Astrocyte (in vitro differentiated cells and primary cell): ENCODE measurements around the gene MRC2.

DNA sequence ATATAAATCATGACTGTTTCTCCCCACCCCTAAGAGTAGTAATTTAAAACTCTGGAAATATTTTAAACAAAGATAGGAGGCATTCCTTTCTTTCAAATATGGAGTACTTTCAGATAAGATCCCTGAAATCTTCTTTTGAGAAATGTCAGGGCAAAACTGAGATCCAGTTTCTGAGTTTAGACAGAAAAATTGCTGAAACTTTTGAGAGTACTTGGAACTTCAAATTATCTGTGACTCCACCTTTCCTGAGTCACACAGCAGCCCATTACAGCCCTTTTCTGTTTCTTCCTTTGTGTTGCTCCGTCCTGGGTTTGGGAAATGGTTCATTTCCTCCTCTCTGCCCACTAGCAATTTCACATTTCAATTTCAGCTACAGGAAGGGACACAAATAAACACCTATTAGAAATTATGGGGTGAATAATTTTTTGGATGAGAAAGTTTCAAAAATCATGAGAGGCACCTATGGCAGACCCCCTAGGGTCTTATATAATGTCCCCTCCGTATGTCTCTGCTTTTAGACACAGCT, 28.8 kb upstream of the PPM1D start:
- PRO-cap, result no peak
- RRBS, 2 experiments, result no CpG with 5 or more reads among the region's 2 CpGs

GRCh38 chr17:61007845-61008454, 330.3 kb downstream of the BCAS3 start:
- PRO-cap, result no peak
- RRBS, 2 experiments, result no CpG with 5 or more reads among the region's 4 CpGs

GRCh38 chr17:61149666-61150515, 249.8 kb upstream of the TBX2 start:
- PRO-cap, result no peak
- RRBS, 2 experiments, result no CpG with 5 or more reads among the region's 5 CpGs

GRCh38 chr17:61239285-61239771, 160.3 kb upstream of the TBX2 start:
- PRO-cap, result no peak
- RRBS, 2 experiments, result no CpG with 5 or more reads among the region's 2 CpGs

DNA sequence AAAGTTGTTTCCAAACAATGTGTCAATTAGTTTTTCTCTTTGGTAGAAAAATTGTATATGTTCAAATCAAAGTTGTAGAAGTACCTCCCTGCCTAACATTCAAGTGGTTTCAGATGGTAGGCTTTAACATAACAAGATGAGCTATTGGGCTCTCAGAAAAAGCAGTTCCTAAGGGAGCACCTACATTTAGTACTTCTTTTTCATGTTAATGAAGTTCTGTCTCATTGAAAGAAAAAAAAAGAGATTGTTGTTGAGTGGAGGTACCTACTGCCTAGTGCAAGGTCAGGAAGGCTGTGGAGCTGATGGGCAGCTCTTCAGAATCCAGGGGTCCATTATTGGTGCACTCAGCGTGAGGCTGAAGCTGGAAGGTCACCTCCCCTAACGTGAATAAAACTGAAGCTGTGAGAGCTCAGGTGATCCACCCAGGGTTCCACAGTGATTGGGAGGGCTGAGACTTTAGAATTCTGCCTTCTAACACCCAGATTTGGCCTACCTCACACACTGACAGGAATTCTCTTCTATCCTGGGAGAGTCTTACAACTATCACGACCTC, 154.0 kb upstream of the TBX2 start:
- PRO-cap, result no peak
- RRBS, 2 experiments, result no CpG with 5 or more reads among the region's 3 CpGs

DNA sequence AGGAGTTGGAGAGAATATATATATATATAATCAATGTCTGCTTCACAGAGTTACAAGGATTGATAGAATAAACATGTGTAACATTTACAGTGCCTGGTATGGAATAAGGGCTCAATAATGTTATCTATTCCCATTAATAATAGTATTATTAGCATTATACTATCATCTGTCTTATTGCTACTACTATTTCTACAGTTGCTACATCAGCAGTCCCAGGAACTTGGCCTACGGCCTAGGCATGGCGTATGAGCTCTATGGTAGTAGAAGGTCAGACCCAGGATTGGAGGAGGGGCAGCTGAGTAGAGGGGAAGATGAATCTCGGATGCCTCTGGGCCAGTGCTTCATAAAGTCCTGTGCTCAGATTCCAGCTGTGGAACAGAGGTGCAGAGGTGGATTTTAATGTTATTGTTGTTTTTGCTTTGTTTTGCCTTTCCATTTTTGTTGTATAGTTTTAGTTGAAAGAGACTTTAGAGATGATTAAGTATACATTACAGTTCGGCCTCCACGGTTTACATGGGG, 146.2 kb upstream of the TBX2 start:
- PRO-cap, result no peak
- RRBS, 2 experiments, result no CpG with 5 or more reads among the region's 5 CpGs

DNA sequence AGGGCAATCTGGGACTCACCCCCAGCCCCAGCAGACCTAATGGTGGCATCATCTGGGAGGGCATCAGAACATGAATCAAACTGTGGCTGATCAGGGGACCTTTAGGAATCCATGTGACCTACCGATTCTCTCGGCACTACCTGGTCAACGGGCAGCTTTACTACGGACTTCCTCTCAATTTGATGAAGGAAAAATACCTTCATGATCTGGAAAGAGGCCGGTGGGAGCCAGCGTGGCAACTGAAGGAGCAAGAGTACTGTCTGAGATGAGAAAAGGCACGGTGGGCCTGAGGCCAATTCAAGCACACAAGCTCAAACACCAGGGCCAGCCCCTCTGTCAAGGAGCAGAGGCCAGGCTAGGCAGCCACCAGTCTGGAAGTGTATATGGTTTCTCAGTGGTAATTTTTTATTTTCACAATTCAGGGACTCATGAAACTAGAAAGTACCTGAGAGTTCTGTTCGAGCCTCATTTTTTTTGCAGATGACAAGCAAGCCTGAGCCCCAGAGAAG, 5.1 kb upstream of the TBX2 start:
- PRO-cap, result no peak
- RRBS, 2 experiments, result no CpG with 5 or more reads among the region's 8 CpGs

DNA sequence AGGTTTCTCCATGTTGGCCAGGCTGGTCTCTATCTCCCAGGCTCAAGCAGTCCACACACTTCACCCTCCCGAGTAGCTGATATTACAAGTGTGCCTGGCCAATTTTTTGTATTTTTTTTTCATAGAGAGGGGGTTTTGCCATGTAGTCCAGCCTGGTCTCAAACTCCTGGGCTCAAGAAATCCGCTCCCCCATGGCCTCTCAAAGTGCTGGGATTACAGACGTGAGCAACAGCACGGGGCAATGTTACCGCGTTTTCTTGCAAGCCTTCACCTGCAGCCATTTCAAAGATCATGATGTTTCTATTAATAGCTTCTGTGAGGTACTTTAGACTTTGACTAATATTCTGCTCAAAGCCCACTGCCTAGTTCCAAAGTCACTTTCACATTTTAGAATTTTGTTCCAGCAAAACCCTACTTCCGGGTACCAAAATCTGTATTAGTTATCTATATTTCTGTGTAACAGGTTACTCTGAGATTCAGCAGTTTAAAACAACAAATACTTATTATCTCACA, 12.0 kb upstream of the MED13 start:
- PRO-cap, result no peak
- RRBS, 2 experiments, result no CpG with 5 or more reads among the region's 7 CpGs

GRCh38 chr17:62165201-62165816, 100.2 kb upstream of the MED13 start:
- PRO-cap, result no peak
- RRBS, 2 experiments, result no CpG with 5 or more reads among the region's 3 CpGs

DNA sequence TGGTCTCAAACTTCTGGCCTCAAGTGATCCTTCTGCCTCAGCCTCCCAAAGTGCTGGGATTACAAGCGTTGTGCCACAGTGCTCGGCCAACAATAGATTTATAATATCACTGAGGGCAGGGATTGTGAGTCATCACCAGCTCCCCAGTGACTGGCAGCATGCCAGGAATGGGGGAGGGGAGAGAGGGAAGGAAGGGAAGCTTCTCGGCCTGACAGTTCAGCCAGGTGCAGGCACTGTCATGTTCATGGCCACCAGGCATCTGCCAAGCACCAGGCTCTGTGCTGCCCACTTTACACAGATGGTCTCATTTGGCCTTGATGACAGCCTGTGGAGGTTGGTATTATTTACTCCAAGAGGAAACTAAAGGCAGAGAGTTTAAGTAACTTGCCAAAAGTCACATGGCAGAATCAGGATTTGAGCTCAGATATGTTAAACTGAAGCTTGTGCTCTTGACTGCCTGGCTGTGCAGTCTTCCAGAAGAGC, 7.8 kb upstream of the TLK2 start:
- PRO-cap, result no peak
- RRBS, 2 experiments, result no CpG with 5 or more reads among the region's 3 CpGs

DNA sequence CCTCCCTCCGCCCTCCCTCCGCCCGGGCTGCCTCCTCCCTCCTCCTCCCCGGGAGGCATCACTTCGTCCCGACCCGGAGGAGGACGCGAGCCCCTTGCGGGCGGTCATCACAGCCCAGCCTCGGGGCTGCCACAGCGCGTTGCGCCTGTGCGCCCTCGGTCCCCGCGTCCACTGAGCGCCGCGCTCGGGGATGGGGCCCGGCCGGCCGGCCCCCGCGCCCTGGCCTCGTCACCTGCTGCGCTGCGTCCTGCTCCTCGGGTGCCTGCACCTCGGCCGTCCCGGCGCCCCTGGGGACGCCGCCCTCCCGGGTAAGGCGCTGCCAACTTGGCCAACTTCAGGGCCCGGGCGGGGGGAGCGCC, at the start of gene MRC2:
Gene MRC2, plus strand, starts transcription at position 58 of the 359 bp plus-strand sequence.
- PRO-cap, result bidirectional peak, plus-strand start at position 61 of the sequence, minus-strand start at position 173 of the sequence
- RRBS, 2 experiments, result under 1 to 2% methylated on average over 11 to 22 of the region's 43 CpGs

DNA sequence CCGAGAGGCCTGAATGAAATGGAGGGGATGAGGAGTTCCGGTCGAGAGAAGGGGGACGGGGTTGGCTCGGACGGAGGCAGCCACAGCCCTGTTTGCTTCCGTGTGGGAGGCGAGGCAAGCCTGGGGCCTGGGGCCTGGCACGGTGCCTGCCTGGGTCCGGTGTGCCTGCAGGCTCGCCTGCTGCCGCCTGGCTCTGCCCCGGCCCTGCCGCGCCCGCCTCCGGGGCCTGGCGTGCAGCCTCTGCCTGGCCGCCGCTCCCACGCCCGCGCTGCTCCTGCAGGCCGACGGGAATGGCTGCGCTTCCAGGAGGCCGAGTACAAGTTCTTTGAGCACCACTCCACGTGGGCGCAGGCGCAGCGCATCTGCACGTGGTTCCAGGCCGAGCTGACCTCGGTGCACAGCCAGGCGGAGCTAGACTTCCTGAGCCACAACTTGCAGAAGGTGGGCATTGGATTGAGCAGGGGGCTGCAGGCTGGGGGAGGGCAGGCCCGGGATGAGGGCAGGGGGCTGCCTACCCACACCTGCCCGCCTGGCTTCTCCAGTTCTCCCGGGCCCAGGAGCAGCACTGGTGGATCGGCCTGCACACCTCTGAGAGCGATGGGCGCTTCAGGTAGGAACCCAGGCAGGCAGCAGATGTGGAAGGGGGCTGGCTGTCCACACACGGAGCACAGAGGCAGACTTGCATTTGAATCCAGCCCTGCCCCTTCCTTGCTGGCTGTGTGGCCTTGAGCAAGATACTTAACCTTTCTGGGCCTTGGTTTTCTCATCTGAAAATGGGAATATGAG, 53.2 kb downstream of the MRC2 start:
- PRO-cap, result no peak
- RRBS, 2 experiments, result 66 to 67% methylated on average over 7 to 13 of the region's 42 CpGs

DNA sequence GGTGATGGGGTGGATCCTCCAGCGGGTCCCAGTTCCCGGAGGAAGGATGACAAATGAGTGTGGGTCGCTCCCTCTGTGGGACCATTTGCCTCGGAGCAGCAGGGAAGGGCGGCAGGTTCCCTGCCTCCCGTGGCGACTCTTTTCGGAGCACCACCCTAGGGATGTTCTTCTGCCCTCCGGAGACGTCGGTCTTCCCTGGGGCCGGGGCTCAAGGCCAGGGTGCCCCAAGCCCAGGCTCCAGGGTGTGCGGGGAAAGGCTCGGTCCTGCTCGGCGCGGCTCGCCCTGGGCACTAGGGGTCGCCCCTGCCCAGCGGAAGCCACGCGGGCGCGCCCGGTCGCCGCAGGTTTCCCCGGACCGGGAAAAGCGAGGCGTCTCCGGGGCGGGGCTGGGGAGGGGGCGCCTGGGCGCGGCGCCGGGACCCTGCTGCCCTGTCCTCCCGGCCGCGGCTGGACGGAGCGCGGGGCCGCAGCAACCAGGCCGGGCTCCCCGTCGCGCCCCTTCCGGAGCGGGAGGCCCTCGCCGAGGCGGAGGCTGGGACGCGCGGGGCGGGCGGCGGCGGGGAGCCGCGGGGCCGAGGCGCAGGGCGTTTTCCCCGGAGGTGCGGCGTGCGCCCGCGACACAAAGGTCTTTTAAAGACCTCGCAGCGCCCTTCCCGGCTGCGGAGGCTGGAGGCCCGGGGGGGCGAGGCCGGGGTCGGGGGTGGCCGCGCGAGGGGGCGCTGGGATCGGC, 76.3 kb downstream of the MRC2 start:
- PRO-cap, result no peak
- RRBS, 2 experiments, result 2 to 3% methylated on average over 41 of the region's 85 CpGs

DNA sequence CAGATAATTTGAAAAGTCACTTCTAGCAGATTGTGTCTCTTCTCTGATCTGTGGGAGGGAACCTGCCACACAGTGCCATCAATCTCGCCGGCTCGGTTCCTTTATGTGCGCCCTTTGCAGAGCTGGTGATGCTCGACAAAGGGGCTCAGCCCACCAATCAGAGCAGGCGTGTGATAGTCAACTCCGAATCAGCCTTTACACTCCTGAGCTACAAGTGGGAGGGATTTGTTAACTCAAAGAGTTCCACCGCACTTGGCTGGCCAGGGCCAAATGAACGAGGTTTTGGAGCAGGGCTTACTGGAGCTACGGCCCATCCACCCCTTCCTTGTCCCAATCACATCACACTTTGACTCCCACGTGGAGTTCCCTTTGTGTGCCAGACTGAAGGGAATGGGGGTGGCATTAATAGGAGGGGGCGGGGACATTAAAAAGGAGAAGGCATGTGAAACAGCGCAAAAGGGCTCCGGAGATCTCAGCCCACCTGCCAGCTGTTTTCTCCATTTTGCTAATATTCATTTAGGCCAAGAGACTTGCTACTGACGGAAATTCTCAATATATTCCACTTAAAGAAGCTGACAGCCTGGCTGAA, 86.0 kb downstream of the MRC2 start:
- PRO-cap, result no peak
- RRBS, 2 experiments, result no CpG with 5 or more reads among the region's 15 CpGs

DNA sequence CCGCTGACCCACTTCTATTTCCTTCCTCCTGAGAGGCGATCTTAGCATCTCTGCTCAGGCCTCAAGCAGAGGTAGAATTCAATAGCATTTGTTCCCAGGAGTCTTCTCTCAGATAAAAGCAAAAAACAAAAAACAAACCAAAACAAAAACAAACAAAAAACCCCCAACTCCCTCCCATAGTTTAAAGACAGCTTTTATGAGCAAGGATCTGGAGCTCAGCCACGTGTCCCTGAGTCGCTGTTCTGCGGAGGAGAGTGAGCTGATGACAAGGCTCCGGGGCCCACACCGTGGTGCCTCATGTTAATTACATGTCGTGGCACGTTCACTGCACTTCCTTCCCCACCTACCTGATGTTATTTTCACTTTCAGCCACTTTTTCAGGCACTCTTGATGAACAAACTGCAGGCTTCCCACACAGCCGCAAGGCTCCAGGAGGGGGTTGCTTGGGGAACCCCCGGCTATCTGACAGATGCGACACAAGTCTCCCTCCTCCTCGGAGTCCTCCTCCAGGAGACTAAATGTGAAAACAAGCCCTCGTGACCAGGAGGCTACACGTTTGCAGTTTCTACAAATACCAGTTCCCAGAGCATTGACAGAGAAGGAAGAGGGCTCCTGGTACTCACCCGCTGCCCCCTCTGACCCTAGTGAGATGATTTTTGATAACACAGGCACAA, 83.4 kb downstream of the MARCHF10 start:
- PRO-cap, result no peak
- RRBS, 2 experiments, result no CpG with 5 or more reads among the region's 16 CpGs

GRCh38 chr17:62965586-62966173, 355 bp upstream of the TANC2 start:
- PRO-cap, result bidirectional peak, plus-strand start at chr17:62966206, minus-strand start at chr17:62966089
- RRBS, 2 experiments, result 8 to 10% methylated on average over 4 of the region's 39 CpGs

DNA sequence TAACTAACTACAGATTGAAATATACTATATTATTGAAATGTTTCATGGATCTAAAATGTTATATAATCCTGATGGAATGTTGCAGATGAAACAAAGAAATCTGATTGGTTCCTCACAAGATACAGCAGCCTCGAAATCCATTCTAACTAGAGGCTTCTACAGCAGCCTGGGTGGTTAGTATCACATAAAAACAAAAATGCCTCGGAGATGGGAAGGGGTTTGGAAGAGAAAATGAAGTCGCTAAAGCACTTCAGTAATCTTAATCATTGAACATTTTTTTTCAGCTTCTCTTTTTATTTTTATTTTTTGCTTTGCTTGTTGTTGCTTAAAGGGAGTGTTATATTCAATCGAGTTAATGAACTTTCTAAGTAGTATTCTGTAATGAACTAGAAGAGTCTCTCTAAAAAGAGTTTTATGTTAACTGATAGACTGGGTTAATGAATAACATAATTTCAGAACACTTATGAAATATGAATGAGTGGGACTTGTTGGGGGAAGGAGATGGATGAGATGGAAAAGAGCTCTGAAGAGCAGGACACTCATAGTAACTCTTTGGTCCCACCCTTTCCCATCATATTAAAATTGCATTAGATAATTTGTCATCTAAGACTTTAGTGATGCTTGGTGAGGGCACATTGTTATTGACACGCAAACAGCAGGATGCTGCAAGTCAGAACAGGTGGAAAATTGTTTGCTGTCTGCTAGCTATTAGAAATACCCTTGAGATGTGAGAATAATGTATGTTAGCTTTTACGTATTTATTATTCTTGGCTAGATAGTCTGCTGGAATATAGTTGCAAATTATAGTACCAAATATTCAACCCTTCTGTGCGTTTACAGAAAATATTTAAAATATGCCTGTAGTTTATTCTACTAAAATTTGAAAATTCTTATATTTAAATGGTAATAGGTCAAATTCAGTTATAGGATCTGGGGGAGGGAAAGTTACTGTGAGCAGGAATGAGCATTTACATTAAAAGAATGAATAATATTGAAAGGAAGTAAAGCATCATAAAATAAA, 75.6 kb downstream of the TANC2 start:
- PRO-cap, result no peak
- RRBS, 2 experiments, result no CpG with 5 or more reads among the region's 7 CpGs

- PRO-cap, result no peak
- RRBS, 2 experiments, result 91 to 93% methylated on average over 1 to 4 of the region's 17 CpGs
Observed at GRCh38 chr17:63419726-63420458, 26.2 kb downstream of the CYB561 start.

DNA sequence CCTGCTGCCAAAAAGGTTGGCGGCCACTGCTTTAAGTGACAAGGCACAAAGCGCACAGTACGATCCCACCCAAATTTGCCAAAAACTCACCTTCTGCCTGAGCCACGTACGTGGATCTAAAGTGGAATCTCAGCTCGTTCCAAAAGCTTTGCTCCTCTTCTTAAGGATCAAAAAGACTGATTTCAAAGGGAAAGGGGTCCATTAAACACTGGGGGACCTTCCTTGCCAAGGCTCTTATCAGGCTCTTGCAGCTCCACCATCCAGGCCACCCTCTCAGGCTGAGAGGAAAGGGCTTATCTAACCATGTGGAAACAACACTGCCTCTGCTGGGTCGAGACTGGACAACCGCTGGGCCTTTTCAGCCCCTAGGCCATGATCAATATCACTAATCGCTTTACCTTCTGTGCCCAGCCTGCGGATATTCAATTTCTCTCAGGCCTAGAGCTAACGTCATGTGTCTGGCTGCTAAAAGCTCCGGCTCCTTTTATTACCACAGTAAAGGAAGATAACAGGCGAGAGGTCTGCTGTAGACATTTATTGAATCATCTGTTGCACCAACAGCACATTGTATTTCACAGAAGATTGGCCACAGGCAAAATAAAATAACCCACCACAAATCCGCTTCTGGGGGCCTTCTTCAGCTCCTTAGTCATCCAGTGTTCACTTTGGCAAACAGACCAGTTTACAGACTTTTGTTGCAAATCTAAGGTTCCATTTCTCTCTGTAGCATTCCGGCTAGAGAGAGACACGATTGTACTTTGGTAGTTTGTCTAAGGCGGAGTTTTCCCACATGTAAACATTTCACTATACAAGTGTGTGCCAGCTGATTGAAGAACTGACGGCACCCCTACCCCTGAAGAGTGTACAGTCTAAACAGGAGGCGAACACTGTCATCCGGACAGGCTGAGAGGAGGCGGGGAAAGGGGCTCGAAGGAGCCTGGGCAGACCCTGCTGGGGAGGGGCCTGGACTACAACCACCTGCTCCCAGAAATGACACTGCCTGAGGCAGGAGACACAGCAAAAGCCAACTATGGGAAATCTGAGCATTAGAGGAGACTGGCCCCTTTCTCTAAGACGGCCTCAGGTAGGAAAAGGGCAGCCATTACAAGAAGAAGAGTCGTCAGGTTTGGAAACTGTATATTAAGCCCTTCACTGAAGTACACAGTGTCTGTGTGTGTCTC, 13.9 kb downstream of the CYB561 start:
- PRO-cap, result no peak
- RRBS, 2 experiments, result no CpG with 5 or more reads among the region's 24 CpGs

- PRO-cap, result no peak
- RRBS, 2 experiments, result no CpG with 5 or more reads among the region's 3 CpGs
Observed at GRCh38 chr17:63474085-63474551, 2.7 kb upstream of the ACE start.